ENCODE results near the genes MRPL42, CRADD and NR2C1.

DNA sequence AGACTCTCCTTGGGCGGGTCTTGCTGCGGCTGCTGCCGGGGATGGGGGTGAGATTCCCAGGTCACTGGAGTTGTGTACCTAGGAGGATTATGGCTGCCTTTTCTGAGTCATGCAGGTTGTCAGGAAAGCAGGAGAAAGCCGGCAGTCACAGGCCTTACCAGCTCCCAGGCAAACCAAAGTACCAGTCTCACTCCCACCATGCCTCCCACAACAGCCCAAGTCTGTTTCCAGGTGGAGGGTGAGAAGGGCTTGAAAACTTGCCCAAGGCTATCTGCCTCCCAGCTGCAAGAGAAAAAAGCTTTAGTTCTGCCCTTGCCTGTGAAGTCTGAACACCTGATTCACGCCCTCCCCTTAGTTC, 162.9 kb upstream of the NUDT4 start:
- RRBS, result 89% methylated on average over 1 of the region's 5 CpGs
CAGE:
- cytosol, long polyA plus RNA, result no peak
- long polyA plus RNA, result no peak
- nucleus, long polyA plus RNA, result no peak

DNA sequence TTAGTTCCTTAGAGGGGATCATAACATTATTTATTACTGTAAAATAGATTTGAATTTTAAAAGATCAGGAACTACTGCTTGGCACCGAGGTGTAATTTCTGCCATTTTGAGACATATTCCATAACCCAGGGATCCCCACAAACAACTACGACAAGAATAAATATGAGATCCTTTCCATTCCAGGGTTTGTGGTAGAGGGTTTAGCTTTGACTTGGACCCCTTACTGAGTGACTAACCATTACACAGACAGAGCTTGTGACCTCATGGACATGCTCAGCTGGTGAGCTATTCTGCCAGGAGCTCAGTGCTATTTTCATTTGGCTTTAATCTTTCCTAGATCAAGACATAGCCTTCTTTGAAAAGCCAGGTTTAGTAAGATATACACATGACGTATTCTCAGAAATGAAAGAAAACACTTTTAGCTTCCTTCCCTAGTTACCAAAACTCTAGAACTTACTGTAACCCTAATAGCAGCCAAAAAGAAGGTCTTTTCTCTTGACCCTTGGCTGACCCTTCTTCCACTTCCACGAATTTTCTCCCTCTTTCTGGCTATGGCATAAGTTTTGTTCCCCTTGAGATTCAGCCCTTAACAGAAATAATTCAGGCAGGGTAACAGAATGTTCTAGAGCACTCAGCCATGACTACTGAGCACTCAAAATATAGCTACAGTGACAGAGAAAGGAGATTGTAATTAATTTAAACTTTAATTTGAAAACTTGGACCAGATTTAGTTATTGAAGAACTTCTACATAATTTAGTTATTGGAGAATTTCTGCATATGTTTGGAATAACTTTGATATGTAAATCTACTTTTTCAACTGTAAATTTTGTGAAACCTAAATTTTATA, 75.0 kb upstream of the NUDT4 start:
- RRBS, result no CpG with 5 or more reads among the region's 4 CpGs
CAGE:
- cytosol, long polyA plus RNA, result no peak
- long polyA plus RNA, result no peak
- nucleus, long polyA plus RNA, result no peak

DNA sequence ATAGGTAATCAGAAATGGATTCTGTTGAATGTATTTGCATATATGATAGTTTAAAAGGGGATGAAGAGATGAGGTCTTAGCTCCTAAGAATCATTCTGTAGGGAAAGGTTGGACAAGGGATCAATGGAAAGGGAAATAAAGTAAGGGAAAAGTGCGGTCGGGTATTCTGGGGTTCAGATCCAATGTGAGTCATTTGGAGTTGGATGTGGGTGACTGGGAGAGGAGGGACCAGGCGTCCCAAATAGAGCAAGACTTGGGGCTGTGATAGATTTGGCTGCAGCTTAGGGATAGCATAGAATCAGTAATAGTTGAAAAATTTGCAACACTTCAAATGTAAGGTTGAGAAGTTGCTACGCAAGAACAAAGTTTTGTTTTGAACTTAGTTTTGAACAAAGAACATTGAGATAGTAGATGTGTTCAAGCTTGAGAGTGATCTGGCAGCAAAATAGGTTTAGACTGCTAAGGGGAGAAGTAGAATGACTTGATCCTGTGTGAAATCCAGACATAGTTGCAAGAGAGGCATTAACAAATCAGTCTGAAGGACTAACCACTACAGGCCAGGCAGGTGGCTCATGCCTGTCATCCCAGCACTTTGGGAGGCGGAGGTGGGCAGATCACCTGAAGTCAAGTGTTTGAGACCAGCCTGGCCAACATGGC, 3.8 kb downstream of the NUDT4 start:
- RRBS, result no CpG with 5 or more reads among the region's 5 CpGs
CAGE:
- cytosol, long polyA plus RNA, result no peak
- long polyA plus RNA, result no peak
- nucleus, long polyA plus RNA, result no peak

DNA sequence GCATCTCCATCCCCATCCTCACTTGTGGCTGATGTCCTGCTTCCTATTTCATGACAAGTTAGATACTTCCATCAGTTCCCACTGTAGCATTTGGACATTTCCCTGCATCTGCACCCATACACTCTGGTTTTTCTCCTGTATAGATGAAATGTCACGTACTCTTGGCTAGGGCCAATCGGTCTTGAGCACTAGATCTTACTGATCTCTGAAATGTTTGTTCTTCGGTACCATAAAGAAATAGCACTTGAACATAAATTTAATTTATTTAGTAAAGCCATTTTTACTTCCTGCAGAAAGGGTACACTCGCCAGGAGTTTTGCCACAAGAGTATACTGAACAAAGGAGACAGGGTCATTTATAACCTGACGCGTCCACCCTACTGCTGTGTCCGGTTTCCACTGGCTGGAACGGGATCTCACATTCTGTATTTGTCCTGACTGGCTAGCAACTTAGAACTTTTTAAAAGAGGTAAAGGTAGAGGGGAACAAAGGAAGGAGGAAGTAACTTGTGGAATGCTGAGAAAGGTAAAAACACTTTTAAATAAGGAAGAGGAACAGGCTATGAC, 29.4 kb downstream of the UBE2N start:
- RRBS, result no CpG with 5 or more reads among the region's 8 CpGs
CAGE:
- cytosol, long polyA plus RNA, result no peak
- long polyA plus RNA, result no peak
- nucleus, long polyA plus RNA, result no peak

- RRBS, result 2% methylated on average over 7 of the region's 43 CpGs
CAGE:
- cytosol, long polyA plus RNA, result start-site peak on the plus strand at chr12:93467516-93467524, 231 and 420 reads in 2 replicates
- long polyA plus RNA, result start-site peak on the plus strand at chr12:93467516-93467523, 419 and 423 reads in 2 replicates
- nucleus, long polyA plus RNA, result no peak
These were observed at the start of gene MRPL42 for GRCh38 chr12:93467341-93468374. Gene MRPL42, plus strand, starts transcription at chr12:93467514.

DNA sequence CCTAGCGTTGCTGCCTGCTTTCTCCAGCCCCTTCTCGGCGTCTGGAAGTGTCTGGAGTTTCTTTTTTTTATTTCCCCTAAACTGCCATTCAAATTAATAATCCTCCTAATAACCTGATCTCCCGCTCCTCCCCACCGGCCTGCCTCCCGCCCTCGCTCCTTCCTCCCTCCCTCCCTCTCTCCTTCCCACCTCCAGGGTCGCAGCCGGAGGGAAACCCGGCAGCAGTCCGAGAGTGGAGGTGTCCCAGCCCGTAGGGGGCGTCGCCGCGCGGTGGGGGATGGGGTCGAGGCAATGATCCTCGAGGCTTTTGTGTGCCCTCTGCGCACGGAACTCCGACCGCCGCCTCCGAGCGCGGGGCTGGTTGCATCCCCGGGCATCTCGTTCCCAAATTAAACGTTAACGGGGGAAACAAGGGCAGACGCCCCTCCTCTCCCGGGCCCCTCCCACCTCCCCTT, 1.1 kb upstream of the SOCS2 start:
- RRBS, result 1% methylated on average over 8 of the region's 33 CpGs
CAGE:
- cytosol, long polyA plus RNA, result no peak
- long polyA plus RNA, result no peak
- nucleus, long polyA plus RNA, result no peak

DNA sequence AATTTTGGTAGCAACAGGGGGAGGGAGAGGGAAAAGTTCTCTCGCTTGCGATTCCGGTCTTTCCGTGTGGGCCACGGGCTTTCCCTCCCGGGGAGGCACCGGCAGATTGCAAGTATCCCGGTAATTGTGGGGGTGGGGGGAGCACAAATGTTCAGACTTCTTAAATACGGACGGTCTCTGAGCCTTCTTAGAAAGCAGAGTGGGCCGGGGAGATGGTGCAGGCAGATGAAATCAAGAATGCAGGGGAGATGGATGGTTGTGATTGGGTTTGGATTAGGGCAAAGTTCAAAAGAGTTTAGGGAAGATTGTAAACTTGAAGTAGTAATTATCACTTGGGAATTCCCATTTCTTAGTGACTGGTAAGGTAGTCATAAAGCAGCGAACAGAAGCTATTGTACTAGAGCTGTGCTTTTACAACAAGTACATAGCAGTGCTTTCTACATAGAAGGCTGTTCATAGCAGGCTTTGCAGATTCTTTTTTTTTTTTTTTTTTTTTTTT, 1.3 kb downstream of the SOCS2 start:
- RRBS, result 78% methylated on average over 3 of the region's 12 CpGs
CAGE:
- cytosol, long polyA plus RNA, result no peak
- long polyA plus RNA, result no peak
- nucleus, long polyA plus RNA, result no peak

DNA sequence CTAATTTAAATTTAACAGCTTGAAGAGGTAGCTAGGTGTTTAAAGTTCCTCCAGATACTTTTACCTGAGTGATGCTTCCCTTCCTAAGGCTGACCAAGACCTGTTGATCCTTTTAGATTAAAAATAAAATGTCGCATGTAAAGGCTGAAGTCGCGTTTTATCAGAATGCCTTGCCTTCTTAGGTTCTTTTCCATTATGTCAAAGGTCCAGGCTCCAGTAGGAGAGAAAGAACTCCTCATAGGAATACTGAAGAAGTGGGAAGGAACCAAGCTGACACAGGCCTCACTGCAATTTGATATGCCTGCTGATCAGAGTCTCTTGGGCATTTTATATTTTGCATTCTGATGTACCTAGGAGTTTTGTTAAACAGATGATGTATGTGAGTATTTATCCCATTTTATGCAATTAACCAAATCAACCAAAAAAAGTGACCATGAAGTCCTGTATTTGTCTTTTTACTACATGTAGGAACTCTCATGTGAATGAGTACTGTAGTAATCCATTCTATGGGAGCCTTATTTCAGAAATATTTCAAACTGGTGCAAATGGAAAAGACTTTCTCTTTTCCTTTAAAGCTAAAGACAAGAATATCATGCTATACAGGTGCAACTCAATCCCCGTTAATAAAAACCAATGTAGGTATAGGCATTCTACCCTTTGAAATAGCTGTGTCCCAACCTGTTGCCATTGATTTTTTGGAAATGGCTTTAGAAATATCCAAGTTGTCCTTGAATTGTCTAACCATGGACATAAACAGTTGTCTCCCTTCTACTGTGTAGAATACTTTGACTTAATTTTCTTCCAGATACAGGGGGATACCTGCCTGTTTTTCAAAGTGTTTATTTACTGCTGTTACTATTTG, 3.1 kb downstream of the SOCS2 start:
- RRBS, result no CpG with 5 or more reads among the region's 4 CpGs
CAGE:
- cytosol, long polyA plus RNA, result no peak
- long polyA plus RNA, result no peak
- nucleus, long polyA plus RNA, result no peak

GRCh38 chr12:93625010-93625601, 52.1 kb upstream of the CRADD start:
- RRBS, result no CpG with 5 or more reads among the region's 7 CpGs
CAGE:
- cytosol, long polyA plus RNA, result no peak
- long polyA plus RNA, result no peak
- nucleus, long polyA plus RNA, result no peak

DNA sequence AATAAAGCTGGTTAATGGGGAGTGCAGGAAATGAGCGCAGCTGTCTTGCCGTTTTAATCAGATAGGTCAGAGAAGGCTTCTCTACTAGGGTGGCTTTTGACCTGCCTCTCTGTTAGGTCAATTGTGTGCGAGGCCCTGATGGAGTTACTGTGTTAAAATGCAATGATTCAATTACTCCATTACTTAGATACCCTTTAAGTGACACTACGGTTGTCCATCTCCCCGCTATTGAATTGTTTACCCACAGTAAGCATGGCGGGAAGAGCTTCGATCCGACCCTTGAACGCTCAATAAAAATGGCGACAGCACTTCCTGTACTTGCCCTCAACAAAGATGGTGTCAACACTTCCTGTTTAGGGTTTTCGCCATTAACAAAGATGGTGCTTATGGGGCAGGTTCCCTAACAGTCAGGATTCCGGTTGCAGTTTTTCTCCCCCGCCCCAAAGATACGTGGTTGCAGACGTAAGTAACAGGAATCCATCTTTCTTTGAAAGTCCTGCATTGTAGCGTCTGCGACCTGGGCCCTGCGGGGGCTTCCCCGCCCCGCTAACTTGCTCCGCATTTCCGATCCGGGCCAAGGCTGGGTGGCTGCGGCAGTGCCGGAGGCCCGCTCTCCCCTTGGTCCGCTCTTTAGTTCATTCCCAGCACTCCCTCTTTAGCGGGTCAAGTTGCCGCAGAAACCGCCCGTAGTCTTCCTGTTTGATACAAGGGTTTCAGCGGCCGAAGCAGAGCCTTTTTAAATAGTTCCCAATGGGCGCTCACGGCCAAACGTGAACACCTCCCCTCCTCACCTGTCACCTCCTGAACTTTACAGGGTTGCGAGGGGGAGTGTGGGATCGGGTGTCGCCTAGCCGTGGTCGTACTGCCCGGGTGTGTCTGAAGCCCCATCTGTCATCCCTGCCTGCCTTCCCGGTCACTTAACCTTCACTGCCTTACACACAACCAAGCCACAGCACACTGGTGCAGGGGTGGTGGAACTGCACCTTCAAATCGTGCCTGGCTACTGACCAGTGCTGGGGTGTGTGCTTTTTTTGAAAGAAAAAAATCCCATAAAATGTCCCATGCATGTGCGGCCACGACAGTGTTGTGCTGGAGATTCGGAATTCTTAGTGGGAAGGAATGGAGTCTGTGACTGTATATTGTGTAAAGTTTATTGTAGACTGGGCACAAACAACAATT, at the start of gene CRADD:
CRADD (plus strand) TSS at position 365 of the 1,179 bp plus-strand sequence.
- RRBS, result 11% methylated on average over 1 of the region's 47 CpGs
CAGE:
- cytosol, long polyA plus RNA, result no peak
- long polyA plus RNA, result start-site peak on the plus strand centred at position 373 of the sequence, 21 bp wide, 88 and 84 reads in 2 replicates
- nucleus, long polyA plus RNA, result no peak

GRCh38 chr12:93687197-93688102, 10.3 kb downstream of the CRADD start:
- RRBS, result no CpG with 5 or more reads among the region's 11 CpGs
CAGE:
- cytosol, long polyA plus RNA, result no peak
- long polyA plus RNA, result no peak
- nucleus, long polyA plus RNA, result no peak

DNA sequence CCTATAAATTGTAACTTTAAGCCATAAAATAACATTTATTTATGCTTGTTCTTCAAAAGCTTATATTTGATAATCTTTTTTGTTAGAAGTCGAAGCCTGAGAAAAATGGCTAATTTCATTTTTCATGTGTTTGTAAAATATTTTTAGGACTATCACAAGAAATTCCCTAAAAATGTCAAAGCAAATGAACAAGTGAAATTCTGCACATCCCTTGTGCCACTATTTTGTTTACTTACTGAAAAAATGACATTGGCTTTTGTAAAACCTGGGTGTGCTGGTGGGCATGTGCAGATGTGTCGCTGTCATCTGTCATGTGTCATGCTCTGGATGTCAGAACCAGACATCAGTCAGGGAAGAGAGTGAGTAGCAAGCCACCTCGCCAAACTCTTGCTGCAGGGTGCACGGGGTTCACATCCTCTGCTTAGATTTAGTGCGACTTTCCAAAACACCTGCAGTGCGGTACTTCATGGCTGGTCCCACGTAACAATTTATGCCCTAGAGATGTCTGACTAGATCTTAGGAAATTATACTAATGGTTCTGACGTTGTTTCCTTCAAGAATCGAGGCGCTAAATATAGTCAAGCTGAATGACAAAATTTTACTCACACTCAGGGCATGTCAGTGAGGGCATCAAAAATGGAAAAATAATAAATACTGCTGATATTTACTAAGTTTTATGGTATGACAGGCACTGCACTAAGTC, 106.6 kb downstream of the CRADD start:
- RRBS, result no CpG with 5 or more reads among the region's 10 CpGs
CAGE:
- cytosol, long polyA plus RNA, result no peak
- long polyA plus RNA, result no peak
- nucleus, long polyA plus RNA, result no peak

DNA sequence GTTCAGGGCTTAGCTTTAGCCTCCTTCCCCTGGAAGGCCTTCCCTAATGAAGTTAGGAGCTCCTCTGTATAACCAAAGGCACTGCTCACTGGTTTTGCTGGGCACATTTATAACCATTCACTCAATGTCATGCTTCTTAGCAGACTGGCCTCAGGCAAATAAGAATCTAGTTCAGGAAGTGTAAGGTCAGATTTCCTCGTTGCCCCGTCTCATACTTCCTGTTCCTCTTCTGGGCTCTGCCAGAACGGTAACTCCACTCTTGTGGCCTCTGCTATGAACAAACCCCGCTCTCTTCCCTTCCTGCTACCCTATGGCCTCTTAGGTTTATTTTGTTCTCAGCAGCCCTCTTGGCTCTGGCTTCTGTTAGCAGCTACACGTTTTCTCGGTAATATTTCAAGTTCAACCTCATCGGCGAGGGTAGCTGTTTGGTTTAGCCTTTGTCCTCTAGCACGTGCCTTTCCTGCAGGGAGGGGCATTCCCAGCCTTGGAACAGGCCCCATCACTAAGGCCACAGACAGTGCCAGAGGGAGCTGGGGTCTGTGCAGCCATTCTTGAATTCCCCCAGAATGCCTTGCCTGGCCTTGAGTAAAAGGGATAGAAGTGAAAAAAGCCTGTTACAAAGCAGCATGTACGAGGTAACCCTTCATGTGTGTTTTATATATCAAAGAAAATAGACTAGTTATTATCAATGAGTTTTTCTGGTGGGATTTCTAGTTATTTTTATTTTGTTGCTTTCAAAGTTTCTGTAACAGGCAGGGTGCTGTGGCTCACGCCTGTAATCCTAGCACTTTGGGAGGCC, 171.7 kb downstream of the CRADD start:
- RRBS, result no CpG with 5 or more reads among the region's 11 CpGs
CAGE:
- cytosol, long polyA plus RNA, result no peak
- long polyA plus RNA, result no peak
- nucleus, long polyA plus RNA, result no peak

GRCh38 chr12:93849887-93850385, 172.8 kb downstream of the CRADD start:
- RRBS, result 93% methylated on average over 3 of the region's 16 CpGs
CAGE:
- cytosol, long polyA plus RNA, result no peak
- long polyA plus RNA, result no peak
- nucleus, long polyA plus RNA, result no peak

- RRBS, result 55% methylated on average over 4 of the region's 23 CpGs
CAGE:
- cytosol, long polyA plus RNA, result no peak
- long polyA plus RNA, result no peak
- nucleus, long polyA plus RNA, result no peak
These were observed 217.5 kb downstream of the CRADD start for GRCh38 chr12:93894365-93895447.

DNA sequence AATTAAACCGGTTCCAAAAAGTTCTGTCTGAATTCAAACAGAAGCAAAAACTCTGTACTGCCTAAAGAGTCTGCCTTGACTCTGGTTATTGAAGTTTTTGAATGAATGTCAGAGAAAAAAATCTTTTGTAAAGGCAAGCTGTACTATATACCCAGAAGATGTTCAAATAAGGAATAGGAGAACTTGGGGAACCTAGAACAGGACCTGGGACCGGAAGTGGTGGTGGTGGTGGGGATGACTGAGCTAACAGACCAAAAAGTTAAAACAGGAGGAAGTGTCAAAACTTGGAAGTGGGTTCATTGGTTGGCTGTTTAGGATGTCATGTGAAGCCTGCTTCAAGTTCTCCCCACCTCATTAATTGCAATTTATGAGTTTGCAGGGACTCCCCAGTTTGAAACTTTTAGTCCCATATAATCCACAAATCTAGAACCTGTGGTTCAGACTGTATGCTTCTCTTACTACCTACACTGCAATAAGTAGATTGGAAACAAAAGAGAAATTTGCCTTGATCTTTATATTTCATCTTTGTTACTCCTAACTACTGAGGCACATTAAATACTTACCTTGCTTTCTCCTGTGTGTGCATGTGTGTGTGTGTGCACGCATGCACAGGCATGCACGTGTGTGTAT, 26.3 kb downstream of the PLXNC1 start:
- RRBS, result no CpG with 5 or more reads among the region's 4 CpGs
CAGE:
- cytosol, long polyA plus RNA, result no peak
- long polyA plus RNA, result no peak
- nucleus, long polyA plus RNA, result no peak

DNA sequence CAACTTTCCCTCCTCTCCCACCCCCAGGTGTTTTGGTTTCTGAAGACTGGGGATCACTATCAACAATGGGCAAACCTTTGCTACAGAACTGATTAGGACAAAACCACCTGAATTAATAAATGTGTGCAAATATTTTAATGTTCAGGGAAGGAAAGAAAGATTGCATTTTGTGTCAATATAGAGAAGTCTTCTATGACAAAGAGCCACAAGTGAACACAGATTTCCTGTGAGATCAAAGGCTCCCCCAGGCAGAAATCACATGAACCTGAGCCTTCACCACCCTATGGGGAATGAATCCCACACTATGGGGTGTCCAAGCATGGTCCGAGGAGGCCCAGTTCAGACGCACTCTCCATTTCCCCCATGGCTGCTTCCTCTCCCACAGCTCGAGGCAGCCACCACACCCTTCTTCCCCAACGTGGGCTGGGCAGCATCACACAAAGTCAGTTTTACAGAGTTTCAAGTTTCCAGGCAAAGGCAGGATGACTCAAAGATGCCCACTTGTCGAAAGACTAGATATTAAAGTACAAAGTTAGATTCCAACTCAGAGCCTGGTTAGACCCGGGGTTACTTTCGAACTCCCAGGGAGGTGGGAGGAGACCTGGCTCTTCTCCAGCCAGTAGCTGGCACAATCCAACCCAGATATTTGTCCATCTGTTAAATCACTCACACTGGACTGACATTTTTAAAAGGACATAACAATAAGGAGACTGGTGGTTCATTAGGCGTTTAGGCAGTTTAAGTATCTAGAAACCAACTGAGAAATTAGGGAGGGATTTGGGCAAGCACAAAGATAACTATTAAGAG, 35.2 kb downstream of the TMCC3 start:
- RRBS, result no CpG with 5 or more reads among the region's 8 CpGs
CAGE:
- cytosol, long polyA plus RNA, result no peak
- long polyA plus RNA, result no peak
- nucleus, long polyA plus RNA, result no peak

DNA sequence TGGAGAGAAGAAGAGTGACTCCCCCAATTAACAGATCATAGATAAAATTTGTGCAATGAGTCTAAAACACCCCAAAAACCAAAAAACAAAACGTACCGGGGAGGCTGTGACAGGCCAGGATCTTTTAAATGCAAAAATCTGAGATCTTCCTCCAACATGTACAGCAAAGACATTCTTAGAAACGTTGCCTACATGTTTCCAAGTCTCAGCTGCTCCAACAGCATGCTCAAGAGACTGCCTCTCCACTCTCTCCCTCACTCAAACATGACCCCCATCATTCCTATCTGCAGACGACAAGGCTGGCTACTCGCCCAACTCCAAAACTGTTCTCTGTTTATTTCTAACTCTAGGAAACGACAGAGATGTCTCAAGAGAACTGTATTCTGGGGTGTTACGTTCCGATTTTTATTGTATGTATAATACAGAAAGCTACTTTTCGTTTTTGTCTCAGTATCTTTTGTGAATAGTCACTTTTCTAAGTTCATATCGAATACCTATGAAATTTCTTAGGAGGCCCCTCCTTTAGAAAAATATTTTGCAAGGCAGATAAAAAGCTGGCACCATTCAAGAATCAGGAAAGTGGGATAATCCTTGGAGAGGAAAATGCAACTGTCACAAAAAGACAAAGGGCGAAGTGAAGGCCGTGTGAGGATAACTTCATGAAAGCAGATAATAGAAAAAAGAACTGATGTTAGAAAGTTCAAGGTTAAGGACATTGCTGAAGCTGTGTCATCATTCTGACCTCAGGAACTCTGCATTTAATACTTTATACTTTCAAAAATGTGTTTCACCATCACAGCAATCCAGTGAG, 57.7 kb upstream of the TMCC3 start:
- RRBS, result no CpG with 5 or more reads among the region's 12 CpGs
CAGE:
- cytosol, long polyA plus RNA, result no peak
- long polyA plus RNA, result no peak
- nucleus, long polyA plus RNA, result no peak

DNA sequence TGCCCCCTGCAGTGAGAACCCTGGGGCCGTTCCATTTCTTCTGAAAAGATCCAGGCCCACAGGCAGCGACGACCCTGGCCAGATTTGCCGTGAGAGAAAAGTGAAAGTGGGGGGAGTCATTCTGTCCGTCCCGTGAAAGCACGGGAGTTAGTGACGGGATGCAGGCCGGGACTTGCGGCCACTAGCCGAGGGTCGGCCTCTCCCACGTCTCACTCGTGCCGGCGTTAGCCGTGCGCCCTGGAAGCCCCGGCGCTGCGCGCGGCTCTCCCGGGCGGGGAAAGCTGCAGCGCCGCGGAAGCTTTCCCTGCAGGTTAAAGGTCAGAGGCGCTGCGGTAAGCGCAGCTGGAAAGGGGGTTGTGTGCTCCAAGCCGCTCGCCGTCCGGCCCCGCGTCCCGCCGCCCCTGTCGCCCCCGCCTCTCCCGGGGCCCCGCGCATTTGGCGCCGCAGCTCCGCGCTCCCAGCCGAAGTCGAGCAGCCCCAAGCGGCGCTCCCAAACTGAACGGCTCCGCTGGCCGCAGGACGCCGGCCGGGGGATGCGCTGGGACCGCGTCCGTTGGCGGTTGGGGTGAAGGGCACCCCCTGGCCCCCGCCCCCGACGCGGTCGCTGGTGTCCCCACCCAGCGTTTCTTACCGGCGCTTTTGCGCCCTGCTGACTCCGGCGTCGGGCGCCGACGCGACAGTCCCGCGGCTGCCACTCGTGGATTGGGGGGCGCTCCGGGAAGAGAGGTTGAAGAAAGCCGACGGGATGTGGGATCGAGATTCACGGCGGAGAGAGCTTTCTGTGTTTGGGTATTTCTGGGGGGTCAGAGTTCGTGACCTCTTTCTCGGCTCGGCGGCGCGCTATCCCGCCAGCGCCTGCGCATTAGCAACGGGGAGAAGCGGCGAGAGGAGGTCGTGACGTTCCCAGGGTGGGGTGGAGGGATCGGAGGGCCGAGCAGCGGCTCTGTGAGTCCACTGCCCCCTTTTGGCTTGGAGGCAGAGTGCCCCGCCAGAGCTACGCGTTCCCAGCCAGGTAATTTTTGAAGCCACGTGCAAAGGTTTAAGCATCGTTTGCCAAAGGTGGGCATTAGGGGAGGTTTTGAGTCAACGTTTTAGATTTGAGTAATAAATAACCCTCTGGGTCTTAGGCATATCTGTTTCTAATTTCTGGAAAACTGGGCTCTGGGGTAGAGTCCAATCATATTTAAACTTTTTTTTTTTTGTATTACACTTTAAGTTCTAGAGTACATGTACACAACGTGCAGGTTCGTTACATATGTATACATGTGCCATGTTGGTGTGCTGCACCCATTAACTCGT, at the start of gene NR2C1:
NR2C1 (minus strand) TSS at position 870 of the 1,299 bp plus-strand sequence.
- RRBS, result 1% methylated on average over 56 of the region's 115 CpGs
CAGE:
- cytosol, long polyA plus RNA, result start-site peak on the minus strand centred at position 824 of the sequence, 87 bp wide, 153 and 239 reads in 2 replicates
- long polyA plus RNA, result start-site peak on the minus strand centred at position 799 of the sequence, 97 bp wide, 303 and 247 reads in 2 replicates
- nucleus, long polyA plus RNA, result start-site peak on the minus strand centred at position 774 of the sequence, 181 bp wide, 611 and 1,657 reads in 2 replicates

- RRBS, result no CpG with 5 or more reads among the region's 1 CpG
CAGE:
- cytosol, long polyA plus RNA, result no peak
- long polyA plus RNA, result no peak
- nucleus, long polyA plus RNA, result no peak
These were observed 55.9 kb upstream of the METAP2 start for GRCh38 chr12:95418059-95418422.

Measured in SK-N-SH (cell line).